Thoracic aorta endothelial cell (primary cell): ENCODE measurements around the genes KLHL14, ZNF24 and ZNF396.

DNA sequence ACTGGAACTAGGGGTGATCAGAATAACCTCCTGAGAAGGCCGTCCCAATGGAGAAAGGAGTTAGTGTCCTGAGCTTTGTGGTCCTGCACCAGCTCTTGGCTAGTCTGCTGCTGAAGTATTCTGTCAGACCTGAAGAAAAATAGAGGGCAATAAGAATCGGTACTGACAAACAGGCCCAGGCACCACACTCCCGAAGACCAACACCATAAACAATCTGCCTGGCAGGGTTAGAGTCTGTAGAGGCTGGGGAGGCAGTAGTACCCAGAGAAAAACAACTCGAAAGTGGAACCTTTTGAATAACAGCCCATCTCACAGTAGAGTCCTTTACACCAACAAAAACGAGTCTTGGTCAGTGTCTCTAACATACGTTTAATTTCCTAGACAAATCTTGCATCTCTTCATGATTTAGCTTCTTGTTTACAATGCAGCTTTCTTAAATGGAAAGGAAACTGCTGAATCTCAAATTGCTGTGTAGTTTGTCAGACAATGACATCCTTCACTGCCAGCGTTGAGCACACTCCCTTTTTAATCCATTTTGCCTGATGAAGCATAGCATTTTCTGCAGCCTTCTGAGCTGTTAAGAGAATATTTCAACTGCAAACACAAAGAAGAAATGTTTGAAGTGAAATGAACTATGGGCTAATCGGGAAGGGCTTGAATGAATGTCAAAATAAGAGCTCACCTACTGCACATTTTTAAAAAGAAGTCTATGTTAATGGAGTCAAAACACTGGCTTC lies 73.1 kb upstream of the DSG1 start:
- CAGE, long polyA plus RNA, result no peak

- CAGE, long polyA plus RNA, result no peak
Observed at GRCh38 chr18:31255731-31256281, 62.2 kb upstream of the DSG1 start.

DNA sequence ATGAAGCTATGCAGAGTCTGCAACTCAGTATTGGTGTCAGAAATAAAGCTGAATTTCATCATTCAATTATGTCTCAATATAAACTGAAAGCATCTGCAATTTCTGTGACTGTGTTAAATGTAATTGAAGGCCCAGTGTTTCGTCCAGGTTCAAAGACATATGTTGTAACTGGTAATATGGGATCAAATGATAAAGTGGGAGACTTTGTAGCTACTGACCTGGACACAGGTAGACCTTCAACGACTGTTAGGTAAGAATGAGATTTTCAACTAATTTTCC lies 18.3 kb downstream of the DSG1 start:
- CAGE, long polyA plus RNA, result no peak

DNA sequence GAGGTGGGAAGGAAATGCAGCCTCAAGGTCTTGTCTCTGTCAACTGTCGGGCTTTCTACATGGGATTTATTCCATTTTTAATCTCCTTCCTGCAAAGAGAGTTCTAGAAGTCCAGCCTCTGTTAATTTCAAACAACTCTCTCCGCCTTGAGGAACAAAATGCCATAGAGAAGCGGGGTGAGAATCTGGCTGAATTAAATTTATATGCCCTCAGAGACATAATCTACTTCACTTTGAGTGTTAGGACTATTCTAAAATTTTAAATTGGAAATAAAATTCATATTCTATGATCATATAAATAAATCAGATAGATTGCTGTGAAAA lies 360 bp downstream of the DSG4 start:
- CAGE, long polyA plus RNA, result no peak

- CAGE, long polyA plus RNA, result no peak
Observed at GRCh38 chr18:31487423-31488151, 10.4 kb upstream of the DSG2 start.

DNA sequence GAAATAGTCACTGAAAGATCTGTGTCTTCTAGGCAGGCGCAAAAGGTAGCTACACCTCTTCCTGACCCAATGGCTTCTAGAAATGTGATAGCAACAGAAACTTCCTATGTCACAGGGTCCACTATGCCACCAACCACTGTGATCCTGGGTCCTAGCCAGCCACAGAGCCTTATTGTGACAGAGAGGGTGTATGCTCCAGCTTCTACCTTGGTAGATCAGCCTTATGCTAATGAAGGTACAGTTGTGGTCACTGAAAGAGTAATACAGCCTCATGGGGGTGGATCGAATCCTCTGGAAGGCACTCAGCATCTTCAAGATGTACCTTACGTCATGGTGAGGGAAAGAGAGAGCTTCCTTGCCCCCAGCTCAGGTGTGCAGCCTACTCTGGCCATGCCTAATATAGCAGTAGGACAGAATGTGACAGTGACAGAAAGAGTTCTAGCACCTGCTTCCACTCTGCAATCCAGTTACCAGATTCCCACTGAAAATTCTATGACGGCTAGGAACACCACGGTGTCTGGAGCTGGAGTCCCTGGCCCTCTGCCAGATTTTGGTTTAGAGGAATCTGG lies 45.5 kb upstream of the TTR start:
- CAGE, long polyA plus RNA, result no peak

- CAGE, long polyA plus RNA, result no peak
Observed at GRCh38 chr18:31679299-31679887, 5.0 kb downstream of the B4GALT6 start.

GRCh38 chr18:32040767-32041454 lies 22.3 kb downstream of the RNF125 start:
- CAGE, long polyA plus RNA, result no peak

GRCh38 chr18:32378596-32379276 lies 91.9 kb downstream of the GAREM1 start:
- CAGE, long polyA plus RNA, result no peak

DNA sequence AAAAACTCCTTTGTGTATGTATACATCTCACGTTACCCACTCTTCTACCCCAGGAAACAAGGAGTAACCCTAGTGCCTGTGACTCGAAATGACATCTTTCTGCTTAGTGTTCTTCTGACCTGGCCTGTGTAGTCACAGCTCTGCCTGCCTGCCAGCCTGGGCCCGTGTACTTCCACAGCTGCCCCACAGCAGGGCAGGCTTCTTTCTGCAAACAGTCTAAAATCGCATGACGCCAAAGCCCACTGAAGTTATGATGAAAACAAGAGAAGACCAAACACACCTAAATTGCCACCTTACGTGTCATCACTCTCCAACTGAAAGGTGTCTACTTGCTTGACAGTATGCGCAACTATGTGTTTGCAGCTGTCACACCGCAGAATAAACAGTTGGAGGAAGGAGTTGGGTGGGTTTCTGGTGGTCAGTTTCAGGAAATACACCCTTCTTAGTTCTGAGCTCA lies 1.5 kb downstream of the GAREM1 start:
- CAGE, long polyA plus RNA, result no peak

GRCh38 chr18:32768787-32769262 lies 4.0 kb downstream of the KLHL14 start:
- CAGE, long polyA plus RNA, result no peak

DNA sequence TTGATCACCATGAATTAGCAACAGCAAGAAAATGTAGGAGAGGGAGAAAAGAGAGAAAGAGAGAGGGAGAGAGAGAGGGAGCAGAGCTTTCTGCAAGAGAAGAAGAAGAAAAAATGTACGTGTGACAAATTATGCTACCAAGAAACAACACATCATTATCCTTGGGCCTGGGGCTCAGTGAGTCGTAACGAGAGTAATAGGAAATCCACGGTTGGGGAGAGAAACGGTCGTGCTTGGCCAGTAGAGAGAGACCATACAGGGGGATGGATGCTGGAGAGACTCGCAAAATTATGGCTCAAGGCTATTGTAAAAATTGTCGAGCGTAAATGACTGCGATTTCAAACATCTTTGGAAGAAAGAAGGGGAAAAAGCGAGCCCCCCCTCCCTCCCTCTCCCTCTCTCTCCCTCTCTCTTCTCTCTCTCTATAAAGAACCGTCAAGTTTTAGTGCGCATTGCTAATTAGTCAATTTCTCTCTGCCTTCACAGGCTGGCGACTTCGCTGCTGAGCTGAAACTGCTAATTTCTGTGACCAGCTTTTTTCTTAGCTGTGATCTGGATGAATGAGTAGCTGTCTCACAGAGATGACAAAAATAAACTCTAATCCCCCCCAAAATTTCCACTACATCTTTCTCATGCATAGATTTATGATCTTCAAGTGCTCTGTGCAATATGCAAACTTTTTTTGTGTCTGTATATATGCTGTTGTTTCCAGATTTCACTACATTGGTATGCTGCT lies at the start of gene KLHL14:
KLHL14 (minus strand) TSS at position 195 of the 736 bp plus-strand sequence.
- CAGE, long polyA plus RNA, result no peak

GRCh38 chr18:34562161-34562807 lies 147.8 kb upstream of the DTNA start:
- CAGE, long polyA plus RNA, result no peak

DNA sequence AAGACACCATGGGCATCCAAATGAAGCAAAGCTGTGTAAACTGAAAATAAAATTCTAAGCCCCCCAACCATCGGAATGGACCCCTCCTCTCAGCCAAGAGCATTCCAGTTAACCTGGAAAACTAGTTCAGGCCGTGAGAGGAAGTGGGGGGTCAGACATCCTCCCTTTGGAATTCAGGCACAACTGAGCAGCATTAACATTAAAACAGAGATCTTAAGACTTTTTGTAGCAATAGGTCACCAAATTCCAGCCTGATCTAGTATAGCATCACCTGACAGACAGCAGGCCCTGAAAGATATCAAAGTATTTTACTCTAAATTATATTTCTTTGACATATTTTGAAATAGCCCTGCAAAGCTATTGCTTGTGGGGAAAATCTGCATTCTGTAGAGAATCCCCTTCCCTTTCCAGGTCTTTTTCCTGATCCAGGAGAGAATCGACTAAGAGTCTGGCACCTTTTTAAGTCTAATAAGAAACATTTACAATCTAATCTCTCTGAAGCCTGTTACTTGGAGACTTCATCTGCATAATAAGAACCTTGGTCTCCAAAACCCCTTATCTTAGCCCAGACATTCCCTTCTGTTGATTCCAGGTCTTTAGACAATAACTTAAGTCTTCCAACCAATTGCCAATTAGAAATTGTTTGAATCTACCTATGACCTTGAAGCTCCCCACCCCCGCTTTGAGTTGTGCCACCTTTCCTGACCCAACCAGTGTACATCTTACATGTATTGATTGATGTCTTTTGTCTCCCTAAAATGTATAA lies 49.8 kb upstream of the DTNA start:
- CAGE, long polyA plus RNA, result no peak

DNA sequence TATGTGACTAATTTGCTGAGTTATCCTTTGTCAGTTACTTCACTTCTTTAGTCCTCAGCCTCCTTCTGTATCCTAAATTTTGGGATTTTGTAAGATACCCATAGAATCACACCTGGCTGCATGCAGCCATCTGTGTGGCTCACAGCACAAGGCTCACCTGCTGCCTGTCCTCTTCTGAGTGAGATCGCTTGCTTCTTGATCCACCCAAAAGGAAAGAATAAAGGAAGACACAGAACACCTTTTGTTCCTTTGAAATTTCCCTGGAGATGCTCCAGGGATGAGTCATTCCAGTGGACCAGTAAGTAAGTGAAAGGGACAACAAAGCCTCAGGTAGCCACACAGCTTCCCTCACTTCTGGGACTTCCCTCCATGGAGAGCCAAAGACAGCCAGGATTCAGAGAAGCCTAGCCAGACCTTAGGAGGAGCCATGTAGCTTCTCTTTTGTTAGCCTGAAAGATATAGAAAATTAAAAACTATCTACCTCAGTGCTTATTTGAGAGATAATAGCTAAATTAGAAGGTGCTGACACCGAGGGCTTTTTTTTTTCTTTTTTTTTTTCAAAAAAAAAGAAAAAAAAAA lies 97.3 kb downstream of the DTNA start:
- CAGE, long polyA plus RNA, result no peak

DNA sequence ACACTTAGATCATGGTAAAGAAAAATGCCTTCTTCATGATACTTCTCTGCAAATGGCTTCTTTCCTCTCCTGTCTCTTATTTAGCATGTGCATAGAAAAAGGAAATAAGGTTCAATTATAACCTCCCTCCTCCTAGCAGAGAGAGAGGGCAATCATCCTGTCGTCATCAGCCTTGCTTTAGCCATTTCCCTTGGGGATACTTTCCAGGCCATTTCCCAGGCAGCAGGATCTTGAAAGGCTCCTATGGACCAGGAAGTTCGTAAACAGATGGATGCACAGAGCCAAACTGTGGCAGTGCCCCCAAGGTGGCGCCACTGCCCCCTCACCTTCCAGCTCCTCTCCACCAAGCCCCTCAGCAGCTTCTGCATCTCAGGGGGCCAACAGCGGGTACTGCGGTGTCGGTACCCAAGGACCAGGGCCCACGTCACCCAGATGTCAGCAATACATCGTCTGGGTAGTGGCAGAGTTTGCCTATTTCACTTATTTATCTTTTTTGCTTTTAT lies 157.4 kb downstream of the DTNA start:
- CAGE, long polyA plus RNA, result no peak

GRCh38 chr18:34978745-34979605 lies 62.2 kb upstream of the MAPRE2 start:
- CAGE, long polyA plus RNA, result no peak

DNA sequence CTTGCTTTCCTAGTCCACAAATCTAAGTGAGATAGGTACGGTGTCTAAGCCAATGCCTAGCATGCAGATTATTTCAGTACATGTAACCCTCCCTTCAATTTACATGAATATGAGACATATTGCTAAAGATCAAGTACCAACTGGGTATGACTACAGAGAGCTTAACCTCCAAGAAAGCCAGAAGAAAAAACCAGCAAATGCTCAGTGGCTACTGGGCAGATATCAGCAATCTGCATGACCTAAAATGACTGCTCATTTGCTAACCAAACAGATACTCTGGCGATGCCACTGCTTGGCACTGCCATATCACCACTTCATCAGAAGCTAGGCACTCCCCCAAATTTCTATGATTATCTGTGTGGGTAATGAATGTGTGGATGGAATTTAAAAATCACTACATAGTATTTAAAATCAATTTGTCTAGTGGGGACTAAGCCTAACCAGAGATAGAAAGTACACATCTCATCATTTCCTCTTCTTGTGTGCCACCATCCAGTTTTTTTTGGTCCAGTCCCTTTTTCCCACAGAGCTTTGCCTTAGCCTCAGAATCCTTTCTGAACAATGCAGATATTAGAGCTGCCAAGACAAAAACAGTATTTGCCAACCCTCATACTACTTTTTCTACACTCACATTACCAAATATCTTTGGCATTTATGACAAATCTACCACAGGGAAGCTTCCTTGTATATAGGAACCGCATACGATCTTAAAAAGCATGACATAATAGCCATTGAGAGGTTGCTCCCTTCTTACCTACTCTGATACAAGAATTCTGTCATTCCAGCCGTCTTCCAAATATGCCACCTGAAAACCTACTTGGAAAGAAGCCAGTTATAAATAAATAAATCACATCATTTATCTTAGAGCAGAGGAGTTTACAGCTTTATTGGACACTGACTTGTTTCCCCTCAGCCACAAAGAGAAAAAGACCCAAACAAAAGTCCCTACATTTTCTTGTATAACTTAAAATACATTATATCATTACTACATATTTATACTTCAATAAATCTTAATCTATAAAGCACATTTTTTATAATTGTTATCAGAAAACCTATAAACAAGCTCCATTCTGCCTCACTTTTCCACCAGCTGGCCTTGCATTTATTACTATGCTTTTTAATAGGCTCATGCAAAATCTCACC lies 9.5 kb downstream of the ZNF24 start:
- CAGE, long polyA plus RNA, result no peak

DNA sequence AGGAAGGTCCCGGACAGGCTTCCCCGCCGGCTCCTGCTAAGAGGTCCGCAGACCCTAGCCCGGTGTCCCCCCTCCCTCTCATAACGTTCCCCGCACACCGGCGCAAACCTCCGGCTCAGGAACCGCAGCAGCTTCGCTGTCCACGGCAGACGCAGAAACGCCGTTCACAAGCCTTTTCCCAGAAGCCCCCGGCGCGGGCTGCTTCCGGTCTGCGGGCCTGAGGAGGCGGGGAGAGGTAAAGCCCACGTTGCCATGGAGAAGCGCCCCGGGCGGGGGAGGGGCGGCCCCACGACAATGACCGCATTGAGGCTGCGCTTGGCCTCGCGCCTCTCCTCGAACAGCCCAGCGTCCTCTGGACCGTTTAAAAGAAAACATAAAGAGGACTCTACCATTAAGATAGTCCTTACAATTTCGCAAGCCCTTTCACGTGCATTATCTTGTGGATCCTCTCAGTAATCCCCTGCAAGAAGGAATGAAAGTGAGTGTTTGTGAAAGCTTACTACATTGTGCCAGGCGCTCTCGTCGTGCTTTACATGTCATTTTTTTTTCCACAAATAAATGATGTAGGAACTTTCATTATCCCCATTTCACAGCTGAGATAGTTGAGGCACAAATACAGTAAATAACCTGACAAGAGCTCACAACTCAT lies at the start of gene ZNF24:
ZNF24 (minus strand) TSS at position 159 of the 649 bp plus-strand sequence.
- CAGE, long polyA plus RNA, result no peak

DNA sequence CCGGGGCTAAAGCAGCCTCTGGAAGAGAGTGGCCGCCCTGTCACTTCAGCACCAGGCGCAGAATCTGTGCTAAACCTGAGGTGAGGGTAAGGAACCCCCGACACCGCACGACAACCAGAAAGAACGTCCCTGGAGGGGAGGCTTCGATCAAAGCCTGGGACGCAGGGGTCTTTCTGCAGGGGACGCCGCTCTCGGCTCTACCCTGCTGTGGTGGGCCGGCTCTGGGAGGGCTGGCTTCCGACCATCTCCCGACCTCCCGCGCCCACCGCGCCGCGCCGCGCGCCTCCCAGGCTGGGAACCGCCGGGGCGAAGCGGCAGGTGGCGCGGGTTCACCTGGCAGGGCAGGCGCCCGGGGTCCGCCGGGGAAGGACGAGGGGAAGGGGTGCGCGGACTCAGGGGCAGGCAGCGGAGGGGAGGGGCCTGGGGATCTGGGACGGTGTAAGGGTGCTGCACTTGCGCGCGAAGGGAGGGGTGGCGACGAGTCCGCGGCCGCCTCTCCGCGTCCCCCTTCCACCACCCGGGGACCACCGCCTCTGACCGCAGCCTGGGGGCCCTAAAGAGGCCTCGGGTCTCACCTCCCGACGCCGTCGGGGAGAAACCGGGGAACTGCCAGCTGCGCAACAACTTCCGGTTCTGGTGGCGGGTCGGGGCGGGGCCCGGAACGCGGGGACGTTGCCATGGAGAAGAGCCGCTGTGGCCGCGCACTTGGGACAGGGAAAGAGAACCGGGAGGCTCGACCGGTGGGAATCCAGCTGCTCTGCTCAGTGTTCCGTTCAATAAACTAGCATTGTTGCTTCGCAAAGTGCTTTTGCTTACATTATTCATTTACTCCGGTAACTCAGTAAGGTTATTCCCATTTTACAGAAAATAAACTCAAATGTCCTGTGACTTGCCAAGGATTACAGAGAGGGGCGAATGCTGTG lies at the start of gene ZNF396:
ZNF396 (minus strand) TSS at position 635 of the 923 bp plus-strand sequence.
- CAGE, long polyA plus RNA, result no peak